ENCODE measurements around a stretch of chr16.

GRCh38 chr16:16221376-16221861 is 1.9 kb downstream of the ABCC6 start:
- RRBS: no CpG with 5 or more reads among the region's 10 CpGs

- RRBS: no CpG with 5 or more reads among the region's 3 CpGs
Observed at GRCh38 chr16:16865468-16865788, 486.5 kb downstream of the NPIPA7 start.

- RRBS: no CpG with 5 or more reads among the region's 10 CpGs
Observed at GRCh38 chr16:17224721-17225779, 245.7 kb downstream of the XYLT1 start.

- RRBS: 88% methylated on average over 3 of the region's 12 CpGs
Observed at GRCh38 chr16:17277760-17278331, 192.9 kb downstream of the XYLT1 start.

GRCh38 chr16:17333979-17334573 is 136.7 kb downstream of the XYLT1 start:
- RRBS: no CpG with 5 or more reads among the region's 5 CpGs

DNA sequence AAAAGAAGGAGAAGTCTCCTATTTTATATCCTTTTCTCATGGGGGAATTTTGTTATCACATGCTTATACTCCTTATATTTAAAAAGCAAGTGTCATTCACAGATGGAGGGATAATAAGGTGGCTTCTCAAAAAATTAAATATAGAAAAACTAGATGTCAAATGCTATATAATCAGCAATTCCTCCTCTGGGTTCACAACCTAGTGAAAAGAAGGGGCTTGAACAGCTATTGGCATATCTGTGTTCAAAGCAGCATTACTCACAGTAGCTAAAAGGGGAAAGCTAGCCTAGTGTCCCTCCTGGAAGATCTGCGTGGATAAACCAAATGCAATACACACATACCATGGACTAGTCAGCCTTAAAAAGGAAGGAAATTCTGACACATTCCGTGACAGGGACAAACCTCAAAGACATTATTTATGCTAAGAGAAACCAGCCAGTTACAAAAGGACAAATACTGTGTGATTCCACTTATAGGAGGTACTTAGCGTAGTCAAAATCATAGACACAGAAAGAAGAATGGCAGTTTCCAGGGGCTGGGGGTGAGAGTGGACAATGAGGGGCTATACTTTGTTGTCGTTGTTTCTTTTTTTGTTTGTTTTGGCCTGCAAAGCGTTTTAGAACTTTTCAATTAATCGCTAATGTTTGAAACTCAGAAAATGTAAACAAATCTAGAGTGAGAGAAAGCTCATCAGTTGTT is 90.2 kb downstream of the XYLT1 start:
- RRBS: no CpG with 5 or more reads among the region's 6 CpGs

GRCh38 chr16:17416231-17417076 is 54.3 kb downstream of the XYLT1 start:
- RRBS: no CpG with 5 or more reads among the region's 19 CpGs

GRCh38 chr16:17437235-17437932 is 33.4 kb downstream of the XYLT1 start:
- RRBS: 97% methylated on average over 4 of the region's 15 CpGs

DNA sequence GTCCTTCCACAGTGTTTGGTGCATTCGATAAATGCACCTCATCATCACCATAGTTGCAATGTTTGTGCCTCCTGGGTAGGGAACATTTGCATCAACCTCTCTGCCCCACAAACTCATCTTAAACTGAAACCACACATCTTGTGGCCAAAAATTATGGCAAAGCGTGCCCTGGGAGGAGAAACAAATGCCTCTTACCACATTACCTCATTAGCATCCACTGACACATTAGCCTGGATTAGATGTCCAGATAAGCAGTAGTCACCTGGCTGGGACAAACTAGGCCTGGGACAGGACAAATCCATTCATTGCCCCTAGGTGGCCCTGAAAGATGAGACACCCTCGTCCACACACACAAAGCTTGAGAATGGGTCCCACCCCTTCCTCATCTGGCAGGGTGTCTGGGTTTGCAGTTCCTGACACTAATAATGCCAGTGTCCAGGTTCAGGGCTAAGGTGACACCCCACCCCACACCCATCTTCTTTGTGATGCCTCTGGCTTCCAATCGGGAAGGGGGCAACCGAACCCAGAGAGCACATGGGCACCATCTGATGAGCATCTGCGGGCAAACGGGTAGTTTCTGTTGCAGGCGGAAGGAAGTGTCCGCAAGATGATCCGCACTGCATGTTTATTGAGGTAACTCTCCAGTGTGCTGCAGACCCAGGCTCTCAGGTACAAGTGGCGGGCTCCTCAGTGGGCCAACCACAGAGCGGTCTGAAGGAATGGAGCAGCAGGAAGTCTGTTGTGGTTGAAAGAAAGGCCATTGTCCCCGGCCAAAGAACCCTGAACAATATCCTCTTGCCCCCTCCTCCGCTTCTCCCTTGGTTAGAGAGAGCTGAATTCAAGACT is 8.6 kb downstream of the XYLT1 start:
- RRBS: no CpG with 5 or more reads among the region's 14 CpGs

GRCh38 chr16:17939623-17940212 is 396.8 kb downstream of the NPIPA8 start:
- RRBS: no CpG with 5 or more reads among the region's 5 CpGs

- RRBS: no CpG with 5 or more reads among the region's 11 CpGs
Observed at GRCh38 chr16:18524183-18524706, 37.7 kb downstream of the NOMO2 start.

- RRBS: no CpG with 5 or more reads among the region's 7 CpGs
Observed at GRCh38 chr16:18527505-18528156, 34.3 kb downstream of the NOMO2 start.

- RRBS: no CpG with 5 or more reads among the region's 2 CpGs
Observed at GRCh38 chr16:18580505-18580704, 18.5 kb upstream of the NOMO2 start.

- RRBS: no CpG with 5 or more reads among the region's 13 CpGs
Observed at GRCh38 chr16:18792701-18793506, 2.8 kb upstream of the RPS15A start.

DNA sequence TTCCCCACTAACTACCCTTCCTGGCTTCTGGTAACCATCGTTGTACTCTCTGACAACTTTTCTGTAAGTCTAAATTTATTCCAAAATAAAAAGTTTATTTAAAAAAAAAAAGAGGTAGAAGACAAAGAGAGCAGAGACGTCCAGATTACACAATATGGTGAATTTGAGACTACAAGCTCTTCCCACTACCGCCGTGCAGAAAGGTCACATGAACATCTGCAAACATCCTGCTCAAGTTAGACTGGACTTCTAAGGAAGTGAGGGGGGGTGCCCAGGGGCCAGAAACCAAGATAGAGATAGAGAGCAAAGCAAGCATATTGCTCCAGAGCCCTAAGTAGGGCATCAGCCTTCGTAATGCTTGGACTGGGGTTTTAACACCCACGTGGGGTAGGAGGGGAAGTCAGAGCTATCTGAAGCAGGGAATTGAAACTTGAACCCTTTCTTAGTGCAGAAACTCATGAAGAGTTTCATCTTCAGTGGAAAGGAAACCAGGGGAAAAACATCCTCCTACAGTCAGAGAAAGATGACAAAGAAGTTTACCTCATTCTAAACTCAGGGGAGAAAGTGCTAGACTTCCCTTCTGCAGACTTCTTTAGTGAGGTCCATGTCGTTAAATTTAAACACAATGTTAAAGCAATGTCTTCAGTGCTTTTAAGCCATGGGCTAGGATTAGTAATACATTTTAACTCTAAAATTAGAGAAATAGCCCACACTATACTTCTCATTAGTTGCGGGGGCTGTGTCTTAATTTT is 8.7 kb downstream of the CLEC19A start:
- RRBS: no CpG with 5 or more reads among the region's 8 CpGs

GRCh38 chr16:19415352-19416070 is 2.2 kb upstream of the TMC5 start:
- RRBS: no CpG with 5 or more reads among the region's 7 CpGs

DNA sequence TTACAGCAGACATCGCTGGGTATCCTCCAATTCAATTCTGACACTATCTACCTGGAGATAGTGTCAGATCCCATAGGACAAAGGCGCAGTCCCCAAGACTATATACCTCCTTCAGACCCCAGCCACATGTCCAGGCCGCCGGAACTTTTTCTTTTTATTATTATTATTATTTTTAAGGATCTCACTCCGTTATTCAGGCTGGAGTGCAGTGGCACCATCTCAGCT is 33.9 kb downstream of the TMC5 start:
- RRBS: no CpG with 5 or more reads among the region's 5 CpGs

- RRBS: no CpG with 5 or more reads among the region's 10 CpGs
Observed at GRCh38 chr16:19536816-19537785, 13.4 kb downstream of the CCP110 start.

DNA sequence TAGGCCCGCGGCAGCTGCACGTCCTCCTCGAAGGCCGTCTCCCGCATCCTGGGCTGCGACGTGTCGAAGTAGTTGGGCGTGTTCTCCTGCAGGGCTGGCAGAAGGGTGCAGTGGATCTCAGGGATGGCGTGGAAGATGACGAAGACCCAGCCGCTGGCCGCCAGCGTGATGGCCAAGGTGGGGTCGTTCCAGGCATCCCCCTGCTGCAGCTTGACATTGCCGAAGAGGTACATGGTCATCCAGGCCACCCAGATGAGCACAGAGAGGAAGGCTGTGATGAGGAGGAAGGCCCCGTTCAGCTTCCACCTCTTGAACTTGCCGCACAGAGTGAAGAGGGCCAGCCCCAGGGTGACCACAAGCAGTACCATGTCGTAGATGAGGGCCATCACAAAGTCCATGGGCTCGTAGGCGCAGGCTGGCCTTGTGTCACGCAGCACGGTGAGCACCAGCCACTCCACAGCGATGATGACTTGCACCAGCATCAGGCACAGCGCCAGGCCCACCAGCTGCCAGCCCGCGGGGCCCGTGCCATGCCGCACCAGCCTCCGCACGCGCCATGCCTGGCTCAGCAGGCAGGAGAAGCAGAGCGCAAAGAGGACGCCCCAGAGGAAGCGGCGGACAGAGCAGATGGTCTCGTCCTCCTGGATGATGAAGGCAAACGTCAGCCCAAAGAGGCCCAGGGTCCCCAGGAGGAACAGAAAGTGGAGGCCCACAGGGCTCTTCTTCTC is 12.6 kb downstream of the GPRC5B start:
- RRBS: no CpG with 5 or more reads among the region's 39 CpGs

DNA sequence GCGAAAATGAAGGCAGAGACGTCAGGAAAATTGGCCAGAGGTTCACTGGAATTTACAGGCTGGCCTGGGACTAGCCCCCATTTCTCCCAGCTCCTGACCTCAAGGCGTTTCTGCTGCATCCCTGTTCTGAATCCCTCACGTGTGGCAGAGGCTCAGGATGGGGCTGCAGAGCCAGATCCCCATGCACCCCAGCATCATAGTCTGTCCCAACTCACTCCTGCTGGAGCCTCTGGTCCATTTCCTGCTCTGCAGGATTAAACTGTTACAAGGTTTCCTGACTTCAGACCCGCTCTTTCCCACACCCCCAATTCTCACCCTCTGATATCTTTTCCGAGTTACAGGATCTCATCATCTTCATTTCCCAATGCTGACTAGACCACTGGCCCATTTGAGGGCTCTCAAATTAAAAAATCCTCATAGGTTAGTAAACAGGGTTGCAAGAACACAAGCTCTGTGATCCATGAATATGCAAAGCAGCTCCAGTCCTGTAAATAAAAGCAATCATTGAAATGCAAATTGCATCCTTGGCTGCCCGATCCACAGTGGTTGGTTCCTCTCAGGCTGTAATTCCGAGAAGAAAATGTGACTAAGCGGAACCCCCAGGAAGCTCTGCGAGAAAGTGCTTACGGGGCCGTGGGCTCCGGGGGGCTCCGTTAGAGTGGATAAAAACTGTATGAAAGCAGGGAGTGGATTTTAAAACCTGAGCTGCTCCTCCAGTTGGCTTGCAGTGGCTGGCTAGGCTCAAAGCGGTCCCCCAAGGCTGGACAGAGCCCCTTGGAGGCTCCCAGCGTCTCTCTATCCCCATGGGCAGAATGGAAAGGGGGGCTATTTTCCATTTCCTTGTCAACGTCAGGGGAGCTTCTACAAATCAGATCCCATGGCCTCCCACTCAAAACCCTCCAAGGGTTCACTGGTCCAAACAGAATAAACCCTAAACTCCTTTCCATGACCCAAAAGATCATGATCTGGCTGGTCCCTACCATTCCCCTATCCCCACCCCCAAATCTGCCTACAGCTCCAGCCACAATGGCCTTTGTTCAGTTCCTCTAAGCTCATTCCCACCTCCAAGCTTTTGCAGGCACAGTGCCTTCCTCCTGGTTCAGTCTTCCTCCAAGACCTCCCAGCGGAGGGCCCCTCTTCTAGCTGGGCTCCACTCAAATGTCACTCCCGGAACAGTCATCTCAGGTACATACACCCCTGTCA is 2.4 kb downstream of the GPRC5B start:
- RRBS: no CpG with 5 or more reads among the region's 19 CpGs

All from HL-60 (cell line).